HT-29 (cell line): ENCODE measurements around a stretch of chr6.

DNA sequence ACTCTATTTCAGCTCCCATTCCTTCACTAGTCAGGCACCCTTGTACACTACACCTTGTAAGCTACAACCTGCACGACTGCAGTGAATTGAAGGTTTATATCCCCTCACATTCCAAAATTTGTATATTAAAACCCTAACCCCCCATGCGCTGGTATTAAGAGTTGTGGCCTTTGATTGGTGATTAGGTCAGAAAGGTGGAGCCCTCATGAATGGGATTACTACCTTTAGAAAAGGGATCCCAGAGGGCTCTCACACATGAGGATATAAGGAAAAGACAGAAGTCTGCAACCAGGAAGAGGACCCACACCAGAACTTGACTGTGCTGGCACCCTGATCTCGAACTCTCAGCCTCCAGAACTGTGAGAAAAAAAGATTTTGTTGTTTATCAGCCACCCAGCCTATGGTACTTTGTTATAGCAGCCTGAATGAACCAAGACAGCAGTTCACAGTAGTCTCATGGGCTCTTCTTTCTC is 47.2 kb upstream of the TMEM30A start:
- RAMPAGE, long total RNA = no peak

GRCh38 chr6:75492779-75493199 is 811 bp downstream of the FILIP1 start:
- RAMPAGE, long total RNA = no peak

DNA sequence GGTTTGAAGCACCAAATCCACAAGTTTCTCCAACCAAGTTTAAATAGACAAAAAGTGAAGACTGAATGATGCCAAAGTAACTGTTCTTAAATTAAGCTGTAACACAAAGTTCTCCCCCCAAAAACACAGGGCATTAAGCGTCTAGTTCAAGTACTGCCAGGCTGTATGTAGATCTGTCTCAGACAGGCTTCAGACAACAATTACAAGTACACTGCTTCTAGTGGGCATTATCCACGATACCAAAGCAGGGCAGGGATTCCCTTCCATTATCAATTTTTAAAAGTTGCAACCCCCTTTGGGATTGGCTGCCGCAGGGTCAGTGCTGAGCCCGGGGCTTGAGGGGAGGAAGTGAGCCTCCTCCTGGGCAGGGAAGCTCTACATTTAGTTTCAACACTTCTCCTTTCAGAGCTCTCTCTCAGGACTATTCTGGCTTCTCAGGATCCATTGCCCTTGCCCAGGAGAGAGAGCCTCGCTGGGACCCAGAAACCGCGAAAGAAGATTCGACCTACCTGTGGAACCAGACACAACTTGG is 1.6 kb downstream of the HTR1B start:
- RAMPAGE, long total RNA = no peak

DNA sequence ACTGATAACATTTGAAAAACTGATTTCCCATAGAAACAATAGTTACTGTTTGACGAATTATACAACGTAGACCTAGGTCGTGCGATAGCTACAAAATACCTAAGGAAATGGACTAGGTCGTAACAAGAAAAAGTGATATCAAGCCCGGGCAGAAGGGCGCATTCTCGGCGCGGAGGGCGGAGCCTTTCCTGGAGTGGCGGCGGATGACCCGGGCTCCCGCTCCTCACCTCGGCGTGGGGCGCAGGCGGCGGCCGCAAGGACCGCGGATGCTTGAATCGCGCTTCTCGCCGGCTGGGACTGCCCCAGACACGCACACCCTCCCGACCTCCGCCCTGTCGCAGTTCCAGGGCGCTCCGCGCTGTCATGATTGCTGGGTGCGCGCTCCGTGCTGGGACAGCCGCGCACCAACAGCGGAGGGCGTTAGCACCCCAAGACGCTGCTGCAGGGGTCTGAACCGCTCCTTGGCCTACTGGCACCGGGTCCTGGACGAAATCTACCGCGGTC is 43.2 kb downstream of the IRAK1BP1 start:
- RAMPAGE, long total RNA = no peak

GRCh38 chr6:78940520-78941321 is 73.4 kb downstream of the IRAK1BP1 start:
- RAMPAGE, long total RNA = no peak

DNA sequence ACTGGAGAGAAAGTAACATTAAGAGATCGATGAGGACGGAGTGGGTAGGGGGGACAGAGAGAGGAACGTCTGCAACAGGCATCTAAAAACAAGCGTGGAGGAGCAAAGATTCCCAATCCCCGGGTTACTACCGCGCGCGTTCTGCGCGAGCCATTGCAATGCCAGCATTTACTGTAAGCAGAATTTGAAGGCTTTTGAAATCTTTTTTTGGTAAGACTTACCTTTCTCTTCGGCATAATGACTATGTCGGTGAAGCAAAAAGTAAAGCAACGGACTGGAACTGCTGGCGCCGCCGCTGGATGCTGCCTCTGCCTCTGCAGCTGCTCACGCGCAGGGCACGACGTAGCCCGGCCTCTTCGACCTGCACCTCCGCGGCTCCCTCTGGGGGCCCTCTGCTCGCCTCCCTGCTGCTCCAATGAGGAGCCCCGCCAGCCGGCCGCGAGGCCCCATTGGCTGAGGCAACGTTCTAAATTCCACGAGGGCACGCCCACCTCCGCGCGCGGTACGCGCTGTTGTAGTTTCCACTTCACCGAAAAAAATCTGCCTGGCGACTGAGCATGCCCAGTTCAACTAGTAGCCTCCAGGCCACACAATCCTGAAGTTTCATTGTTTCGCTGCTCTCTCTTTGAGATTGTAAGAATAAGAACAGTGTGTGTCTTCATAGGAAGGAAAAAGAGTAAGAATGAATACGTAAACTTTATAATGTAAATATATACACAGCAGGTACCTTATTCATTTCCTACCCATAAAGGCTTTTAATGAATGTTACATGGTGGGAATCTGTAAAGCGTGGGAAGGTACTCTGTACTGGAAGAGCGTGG is 156.5 kb upstream of the PHIP start:
- RAMPAGE, long total RNA = start-site peak on the minus strand centred at position 337 of the sequence, 51 bp wide, 305 and 402 reads in 2 replicates

DNA sequence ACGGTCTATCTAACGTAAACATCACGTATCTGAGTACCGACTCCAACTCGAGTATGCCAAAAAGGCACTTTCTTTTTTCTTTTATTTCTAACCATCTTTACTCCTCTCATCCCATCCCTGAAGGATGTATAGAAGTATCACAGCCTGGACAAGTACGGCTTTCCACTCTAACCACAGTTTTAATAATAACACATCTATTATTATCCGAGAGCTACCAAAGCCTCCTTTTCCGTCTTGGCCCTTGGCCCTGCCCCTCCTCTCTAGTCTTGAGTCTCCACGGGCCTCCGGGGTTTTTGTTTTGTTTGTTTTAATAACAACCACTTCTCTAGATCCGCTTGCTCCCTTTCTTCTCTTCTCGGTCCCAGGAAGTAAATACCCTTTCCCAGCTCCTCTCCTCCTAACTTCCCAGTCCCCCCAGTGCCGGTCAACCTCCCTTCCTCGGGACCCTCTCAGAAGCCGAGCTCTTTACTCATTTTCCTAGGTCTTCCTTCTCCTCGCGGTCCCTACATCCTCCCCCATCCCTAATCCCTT is 666 bp downstream of the LCA5 start:
- RAMPAGE, long total RNA = no peak

- RAMPAGE, long total RNA = no peak
Observed at GRCh38 chr6:79631383-79632254, 490 bp downstream of the SH3BGRL2 start.

- RAMPAGE, long total RNA = no peak
Observed at GRCh38 chr6:79954028-79954304, 6.6 kb upstream of the ELOVL4 start.

DNA sequence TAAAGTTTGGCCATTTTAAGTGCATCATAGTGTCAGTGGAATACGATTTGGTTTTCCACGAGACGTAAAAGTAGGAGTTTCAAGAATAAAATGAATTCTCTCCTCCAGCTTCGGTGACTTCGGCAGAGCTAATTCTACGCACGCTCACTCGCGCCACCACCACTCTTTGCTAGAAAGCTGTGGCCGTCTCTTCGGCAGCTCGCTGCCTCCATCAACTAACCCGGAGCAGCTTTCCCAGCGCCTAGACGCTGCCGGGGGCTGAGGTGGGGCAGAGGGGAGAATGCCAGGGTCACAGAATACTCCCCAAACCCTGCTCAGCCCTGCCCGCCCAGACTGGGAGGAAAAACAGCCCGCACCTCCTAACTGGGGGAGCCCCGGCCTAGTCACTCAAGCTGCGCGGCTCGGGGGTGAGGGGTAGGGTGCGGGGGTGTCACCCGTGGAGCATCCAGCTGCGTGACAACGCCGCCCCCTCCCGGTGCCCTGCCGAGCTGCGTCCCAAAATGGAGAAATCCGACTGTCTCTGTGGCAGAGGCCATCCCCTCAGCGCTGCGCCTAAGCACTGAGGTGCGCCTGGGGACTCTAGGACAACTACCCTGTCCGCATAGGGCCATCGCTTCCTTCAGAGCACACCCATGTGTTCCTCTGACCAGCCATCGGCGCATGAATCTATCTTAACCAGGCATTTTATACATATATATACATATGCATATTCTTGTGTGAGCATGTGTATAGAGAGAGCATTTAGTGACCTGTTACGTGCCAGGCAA is 1.3 kb upstream of the TENT5A start:
- RAMPAGE, long total RNA = no peak

DNA sequence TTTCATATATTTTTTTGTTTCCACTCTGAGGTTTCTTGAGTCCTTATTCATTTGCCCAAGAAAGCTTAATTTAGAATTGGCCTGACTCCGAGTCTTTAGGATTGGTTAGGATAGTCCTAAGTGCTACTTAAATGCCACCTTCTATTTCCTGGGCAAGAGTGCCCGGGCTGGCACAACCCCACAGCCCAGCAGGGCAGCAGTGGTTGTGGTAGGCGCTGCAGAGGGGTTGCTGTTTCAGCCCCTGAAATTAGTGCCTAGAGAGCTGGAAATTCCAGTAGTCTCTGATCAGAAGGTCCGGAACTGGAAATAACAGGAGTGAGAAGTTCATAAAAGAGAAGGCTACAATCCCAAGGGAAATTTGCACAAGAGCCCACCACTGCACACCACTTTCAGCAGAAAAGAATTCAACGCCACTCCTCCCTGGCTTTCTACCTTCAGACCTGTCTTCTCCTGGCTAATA is 139.5 kb upstream of the TENT5A start:
- RAMPAGE, long total RNA = no peak

- RAMPAGE, long total RNA = no peak
Observed at GRCh38 chr6:82199508-82200418, 47.8 kb downstream of the IBTK start.

DNA sequence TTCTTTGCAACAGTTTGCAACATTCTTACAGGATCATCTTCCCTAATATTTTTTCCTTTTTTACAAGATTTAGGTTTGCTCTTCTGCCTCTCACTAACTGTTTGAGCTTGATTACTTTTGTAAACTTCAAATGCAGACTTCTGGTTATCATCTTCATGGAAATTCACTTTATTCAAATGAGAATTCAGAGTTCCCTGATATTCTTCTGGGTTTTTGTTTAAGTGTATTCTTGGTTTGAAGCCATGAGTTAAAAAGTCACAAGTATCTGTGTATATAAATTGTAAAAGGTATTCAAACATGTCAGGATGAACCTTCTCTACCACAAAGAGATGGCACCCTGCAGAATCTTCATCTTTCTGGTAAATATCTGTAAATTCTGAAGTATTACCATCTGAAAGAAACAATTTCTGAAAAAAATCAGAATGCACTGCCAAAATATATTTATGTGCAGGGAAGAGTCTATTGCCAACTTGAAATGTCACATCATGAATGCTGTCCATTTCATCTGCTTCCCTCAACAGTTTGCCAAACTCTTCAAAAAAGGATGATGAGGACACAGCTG is 33.2 kb downstream of the IBTK start:
- RAMPAGE, long total RNA = no peak

- RAMPAGE, long total RNA = no peak
Observed at GRCh38 chr6:82558264-82558523, 194.6 kb downstream of the TPBG start.

- RAMPAGE, long total RNA = no peak
Observed at GRCh38 chr6:83474194-83474754, 38.1 kb upstream of the PRSS35 start.

GRCh38 chr6:84617905-84618834 is 146.2 kb downstream of the TBX18 start:
- RAMPAGE, long total RNA = no peak

DNA sequence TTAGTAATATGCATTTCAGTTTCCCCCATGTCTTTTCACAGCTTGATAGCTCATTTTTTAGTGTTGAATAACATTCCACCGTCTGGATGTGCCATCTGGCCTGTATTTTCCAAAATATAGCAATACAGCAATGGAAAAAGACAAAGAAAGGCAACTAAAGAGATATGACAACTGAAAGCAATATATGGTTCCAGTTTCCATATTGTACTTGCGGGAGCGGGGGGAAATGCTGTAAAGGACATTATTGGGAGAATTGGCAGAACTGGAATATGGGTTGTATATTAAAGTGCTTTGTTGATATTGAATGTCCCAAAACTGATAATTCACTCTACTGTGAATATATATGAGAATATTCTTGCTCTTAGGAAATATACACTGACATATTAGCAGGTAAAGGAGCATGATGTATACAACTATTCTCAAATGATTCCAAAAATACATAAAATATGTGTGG is 166.3 kb upstream of the NT5E start:
- RAMPAGE, long total RNA = no peak

DNA sequence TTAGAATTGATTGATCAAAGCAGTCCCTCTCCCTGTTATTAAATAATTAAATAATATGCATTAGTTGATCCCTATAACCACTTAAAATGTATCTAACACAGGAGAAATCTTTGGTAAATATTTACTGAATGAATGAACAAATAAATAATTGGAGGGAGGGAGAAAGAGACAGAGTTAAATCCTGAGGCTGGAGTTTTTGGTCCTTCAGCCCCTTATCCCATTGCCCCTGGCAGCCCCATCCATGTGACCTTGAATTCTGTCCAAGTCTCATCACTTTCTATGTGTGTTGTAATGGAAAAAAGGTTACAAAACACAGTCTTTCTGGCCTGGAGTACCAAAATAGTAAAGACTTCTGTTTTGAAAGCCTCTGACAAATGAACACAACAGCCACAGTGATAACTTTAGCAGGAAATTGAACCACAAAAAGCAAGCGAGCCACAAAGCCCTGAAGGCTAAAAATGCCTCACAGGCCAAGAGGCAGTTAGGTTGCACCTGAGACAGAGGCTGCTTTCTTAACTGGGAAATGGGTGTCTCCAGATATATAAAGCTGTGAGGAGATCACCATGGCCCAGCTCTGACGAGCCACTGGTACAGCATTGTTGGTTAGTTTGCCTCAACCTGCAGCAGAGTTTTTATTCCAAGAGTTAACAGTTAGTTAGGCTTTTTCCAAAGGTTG is 11.3 kb downstream of the NT5E start:
- RAMPAGE, long total RNA = no peak

GRCh38 chr6:85494436-85495441 is 44.9 kb downstream of the NT5E start:
- RAMPAGE, long total RNA = no peak

DNA sequence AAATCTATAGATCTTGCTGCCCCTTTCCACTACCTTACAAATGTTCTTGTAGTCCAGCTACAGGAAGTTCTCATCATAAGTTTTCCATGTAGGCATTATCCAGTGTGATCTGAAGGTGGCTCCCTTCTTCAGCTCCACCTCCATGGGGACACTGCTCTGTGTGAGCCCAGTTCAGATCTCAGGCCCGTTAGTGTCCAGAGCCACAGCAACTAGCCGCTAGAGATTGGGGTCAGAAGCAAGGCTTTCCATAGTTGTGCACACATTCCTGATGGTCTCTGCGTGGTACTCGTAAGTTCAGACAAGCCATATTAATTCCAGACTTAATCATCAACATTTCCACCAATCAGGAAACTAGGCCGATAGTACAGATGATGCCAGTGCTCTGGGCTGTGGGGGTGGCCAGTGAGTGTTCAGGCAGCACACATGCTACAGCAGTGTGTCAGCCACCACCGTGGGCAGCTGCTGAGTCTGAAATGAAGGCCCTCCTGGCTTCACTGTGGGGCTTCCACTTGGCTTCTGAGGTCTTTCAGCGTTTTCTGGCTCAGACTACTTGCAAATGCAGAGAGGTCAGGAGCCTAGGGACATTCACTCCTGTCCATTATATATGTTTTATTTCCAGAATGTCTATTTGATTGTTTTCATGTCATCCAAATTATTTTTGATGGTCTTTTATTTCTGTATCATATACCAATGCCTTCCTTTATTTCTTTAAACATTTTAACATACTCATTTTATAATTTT is 17.6 kb upstream of the SYNCRIP start:
- RAMPAGE, long total RNA = no peak